ENCODE results near the gene GXYLT2.

DNA sequence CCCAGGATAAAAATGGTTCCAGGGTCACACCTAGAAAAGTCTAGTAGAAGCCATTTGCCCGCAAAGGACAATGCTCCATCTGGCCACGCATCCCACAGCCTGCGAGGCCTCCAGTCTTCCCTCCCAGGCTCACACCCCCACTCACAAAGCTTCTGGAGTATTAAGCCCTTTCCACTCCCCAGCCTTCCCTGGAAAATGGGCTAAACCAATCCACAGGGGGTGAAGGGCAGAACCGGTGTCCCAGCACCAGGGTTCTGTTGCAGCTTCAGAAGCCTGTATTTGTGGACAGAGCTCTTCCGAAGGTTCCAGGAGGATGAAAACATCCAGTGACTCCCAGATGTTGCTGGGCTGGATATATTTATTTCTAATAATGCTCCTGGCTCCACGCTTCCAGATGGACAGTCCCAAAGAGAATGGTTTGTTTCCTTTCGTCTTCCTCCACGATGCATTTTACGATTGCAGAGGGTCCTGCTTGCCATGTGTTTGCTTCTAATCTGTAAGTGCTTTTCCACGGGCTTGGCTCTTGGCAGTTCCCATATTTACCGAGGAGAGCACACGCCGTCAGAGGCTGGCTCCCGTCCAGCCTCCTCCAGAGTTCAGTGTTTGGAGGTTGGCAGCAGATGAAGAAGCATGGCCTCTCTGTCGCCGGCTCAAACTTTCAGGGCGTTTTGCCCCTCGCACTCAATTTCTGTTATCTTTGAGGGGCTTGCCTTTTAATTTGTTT, 367.7 kb upstream of the PROK2 start:
- PRO-cap, result unidirectional peak, plus-strand start at position 448 of the sequence; unidirectional peak, plus-strand start at position 602 of the sequence
- RAMPAGE, long total RNA, 3 experiments, result no peak in any of the 3 experiments

GRCh38 chr3:72271028-72271675, 486.2 kb upstream of the PROK2 start:
- PRO-cap, result no peak
- RAMPAGE, long total RNA, 3 experiments, result no peak in any of the 3 experiments

DNA sequence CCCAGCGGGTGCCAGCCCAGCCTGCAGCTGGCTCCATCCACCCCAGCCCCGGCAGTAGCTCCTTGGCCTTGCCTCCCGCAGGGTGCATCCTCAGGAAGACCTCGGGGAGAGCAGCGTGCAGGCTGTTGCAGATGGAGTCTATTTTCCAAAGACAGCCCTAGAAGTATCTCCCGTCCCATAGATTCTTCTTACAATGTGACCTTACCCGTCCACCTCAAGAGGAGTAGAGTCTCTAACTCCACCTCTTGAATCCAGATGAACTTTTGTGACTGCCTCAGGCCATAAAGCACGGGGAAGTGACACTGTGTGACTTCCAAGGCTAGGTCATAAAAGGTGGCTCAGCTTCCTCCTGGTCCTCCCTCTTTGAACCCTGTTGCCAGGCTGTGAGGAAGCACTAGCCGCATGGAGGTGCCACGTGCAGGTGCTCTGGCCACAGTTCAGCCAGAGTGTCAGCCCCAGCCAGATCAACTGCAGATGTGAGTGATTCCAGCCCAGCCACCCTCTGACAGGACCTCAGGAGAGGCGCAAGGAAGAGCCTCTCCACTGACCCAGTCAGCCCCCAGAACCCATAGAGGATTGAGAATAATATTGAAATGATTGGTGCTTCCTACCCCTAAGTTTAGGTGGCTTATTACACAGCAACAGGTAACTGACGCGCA, 531.4 kb downstream of the SHQ1 start:
- PRO-cap, result no peak
- RAMPAGE, long total RNA, 3 experiments, result no peak in any of the 3 experiments

GRCh38 chr3:72317389-72317989, 530.8 kb downstream of the SHQ1 start:
- PRO-cap, result no peak
- RAMPAGE, long total RNA, 3 experiments, result no peak in any of the 3 experiments

- PRO-cap, result no peak
- RAMPAGE, long total RNA, 3 experiments, result no peak in any of the 3 experiments
Measured at GRCh38 chr3:72405349-72406052, 442.7 kb downstream of the SHQ1 start.

DNA sequence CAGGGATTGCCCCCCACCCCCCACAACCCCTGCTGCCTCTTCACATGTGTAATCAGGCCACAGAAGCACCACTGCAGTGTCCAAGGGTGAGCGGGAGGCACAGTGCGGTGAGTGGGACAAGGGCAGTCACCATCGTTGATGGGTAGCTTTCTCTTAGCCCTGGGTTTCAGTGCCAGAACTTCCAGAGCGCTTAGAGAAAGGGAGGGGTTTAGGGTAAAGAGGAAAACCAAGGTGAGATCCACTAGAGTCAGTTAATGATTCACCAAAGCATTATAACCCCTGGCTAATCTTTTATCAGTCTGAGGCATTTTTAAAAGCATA, 94.8 kb downstream of the SHQ1 start:
- PRO-cap, result no peak
- RAMPAGE, long total RNA, 3 experiments, result no peak in any of the 3 experiments

- PRO-cap, result no peak
- RAMPAGE, long total RNA, 3 experiments, result no peak in any of the 3 experiments
Measured at GRCh38 chr3:72753780-72754102, 94.5 kb downstream of the SHQ1 start.

DNA sequence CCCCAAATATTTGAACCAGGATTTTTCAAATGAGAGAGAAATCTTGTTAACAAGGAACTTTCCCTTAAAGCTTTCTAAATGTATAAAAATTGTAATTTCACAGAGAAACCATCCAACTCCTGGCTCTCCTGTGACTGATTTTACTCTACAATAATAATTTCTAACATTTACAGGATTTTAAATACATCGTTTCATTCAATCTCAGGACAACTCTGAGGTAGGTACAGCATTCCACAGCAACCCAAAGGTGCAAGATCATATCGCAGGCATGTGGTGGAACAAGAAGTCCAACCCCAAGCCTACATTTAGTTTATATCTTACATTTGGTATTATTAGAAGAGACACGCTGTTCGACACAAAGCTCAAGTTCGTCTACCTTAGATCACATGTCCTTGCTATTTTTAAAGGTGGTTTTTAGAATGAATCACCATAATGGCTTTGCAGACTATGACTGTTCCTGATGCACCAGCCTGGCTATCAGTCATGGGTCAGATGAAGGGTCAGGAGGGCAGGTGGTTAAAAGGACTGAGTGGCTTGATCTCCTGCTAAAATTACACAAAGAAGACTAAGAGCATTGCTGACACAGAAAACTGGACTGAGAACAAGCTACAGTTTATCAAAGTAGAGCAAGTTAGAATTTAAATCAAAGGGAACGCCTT, 26.2 kb downstream of the SHQ1 start:
- PRO-cap, result no peak
- RAMPAGE, long total RNA, 3 experiments, result no peak in any of the 3 experiments

DNA sequence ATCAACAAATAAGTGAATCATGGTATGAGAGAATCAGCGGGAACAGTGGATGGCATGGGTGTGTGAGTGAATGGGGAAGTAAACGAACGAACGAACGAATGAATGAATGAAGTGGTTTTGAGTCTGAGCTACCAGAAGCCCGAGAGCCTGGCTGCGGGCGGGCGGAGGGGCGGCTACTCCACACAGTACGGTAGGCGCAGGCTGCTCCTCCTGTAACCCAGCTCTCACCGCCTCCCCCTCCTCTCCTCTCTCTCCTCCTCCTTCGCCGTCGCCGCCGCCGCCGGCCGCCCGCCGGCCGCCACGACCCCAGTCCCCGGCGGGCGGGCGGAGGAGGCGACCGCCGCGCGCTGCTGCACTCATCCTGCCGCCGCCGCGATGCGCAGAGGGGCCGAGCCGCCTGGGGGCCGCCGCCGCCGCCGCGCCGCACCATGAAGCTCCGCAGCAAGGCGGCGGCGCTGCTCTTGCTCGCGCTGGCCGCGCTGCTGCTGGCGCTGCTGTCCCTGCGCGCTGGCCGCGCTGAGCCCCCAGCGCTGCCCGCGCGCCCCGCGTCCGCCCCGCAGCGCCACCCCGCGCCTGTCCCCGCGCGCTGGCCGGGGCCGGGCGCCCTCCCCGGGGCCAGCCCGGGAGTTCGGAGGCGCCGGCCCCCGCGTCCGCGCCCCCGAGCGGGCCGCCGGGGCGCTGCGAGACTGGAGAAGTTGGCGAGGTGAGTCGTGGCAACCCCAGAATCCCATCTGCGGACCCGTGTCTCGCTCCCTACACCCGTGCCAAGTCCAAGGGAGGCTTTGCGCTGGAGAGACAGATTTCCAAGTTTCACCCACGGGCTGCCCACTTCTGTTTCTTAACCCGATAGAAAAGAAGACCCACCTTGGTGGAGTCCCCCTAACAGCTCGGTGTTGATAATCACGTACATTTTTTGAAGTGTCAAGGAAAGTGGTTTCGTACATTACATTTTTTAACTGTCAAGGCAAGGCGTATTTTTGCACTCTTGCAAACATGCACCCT, at the start of gene GXYLT2:
Gene GXYLT2, plus strand, starts transcription at position 241 of the 1,002 bp plus-strand sequence.
- PRO-cap, result unidirectional peak, plus-strand start at position 309 of the sequence; unidirectional peak, minus-strand start at position 729 of the sequence
- RAMPAGE, long total RNA, 3 experiments, result no peak in any of the 3 experiments

GRCh38 chr3:73041528-73042137, 19.8 kb upstream of the EBLN2 start:
- PRO-cap, result no peak
- RAMPAGE, long total RNA, 3 experiments, result no peak in any of the 3 experiments

GRCh38 chr3:73064710-73065753, 3.6 kb downstream of the EBLN2 start:
- PRO-cap, result no peak
- RAMPAGE, long total RNA, 3 experiments, result no peak in any of the 3 experiments

DNA sequence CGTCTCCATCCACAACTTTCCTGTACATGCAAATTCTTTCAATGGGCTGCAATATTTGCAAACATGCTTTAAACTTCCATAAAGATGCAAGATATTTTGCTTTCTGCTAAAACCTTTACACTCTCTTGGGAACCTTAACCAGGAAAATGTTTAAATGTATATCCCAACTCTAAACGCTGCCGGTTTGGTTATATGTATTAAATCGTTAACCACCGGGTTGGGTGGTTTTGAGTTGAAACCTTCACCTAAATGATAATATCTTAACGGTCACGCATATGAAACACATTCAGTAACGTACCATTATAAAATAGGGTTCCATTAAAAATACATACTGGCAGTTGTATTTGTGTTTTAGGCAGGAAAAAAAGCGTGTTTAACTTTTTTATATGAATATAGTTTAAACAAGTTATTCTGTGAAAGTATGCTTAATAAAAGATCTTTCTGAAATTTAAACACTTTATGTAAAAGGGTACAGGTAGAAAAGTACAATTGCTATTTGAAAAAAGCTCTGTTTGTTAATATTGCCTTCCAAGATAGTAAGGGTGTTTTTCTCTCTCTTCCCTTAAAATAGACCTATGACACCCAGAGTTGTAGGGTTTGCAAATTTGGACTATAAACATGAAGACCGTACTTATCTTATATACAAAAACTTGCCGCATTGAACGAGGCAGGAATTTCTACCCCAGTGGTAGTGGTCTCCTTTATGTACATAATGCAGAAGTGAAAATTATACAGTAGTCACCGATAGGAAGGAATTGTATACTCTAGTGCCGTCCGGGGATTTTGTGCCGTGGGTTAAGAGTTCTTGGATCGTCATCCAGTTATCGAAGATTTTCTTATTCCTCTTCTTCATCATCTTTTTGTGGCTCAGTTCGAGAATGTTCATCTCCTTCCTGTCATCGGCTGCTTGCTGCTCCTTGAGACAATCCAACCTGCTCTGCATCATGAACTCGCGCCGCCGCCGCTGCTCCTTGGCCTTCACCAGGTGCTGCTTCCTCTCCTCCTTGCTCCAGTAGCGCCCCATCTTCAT, 241.8 kb downstream of the PDZRN3 start:
- PRO-cap, result no peak
- RAMPAGE, long total RNA, 3 experiments, result no peak in any of the 3 experiments

DNA sequence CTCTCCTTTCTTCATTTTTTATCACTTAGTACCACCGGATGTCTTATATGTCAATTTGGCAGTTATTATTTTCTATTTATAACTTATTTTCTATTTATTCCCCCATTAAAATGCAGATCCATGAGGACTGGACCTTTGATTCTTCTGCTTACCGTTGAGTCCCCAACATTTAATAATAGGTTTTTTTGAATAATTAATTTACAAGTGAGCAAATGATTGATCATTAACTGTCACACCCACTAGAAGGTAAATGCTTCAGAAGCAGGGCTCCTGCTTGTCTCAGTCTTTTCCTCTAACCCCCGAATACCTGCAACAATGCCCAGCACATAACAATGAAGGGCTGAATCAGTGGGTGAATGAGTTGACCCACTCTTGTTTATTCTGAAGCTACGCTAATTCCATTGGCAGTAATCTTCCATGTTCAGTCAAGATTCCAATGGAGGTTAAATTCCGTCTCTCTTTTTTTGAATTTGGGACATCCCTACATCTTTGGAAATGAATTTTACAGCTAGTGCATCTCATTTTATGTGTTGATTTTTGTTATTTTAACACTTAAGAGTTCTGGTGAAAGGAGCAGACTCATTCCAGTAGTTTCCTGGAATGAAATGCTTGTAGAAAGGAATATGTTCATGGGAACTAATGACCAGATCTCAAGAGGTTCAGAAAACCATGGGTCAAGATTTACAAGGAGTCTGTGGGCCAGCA, 90.7 kb downstream of the PDZRN3 start:
- PRO-cap, result no peak
- RAMPAGE, long total RNA, 3 experiments, result no peak in any of the 3 experiments

GRCh38 chr3:73571196-73572032, 53.3 kb downstream of the PDZRN3 start:
- PRO-cap, result no peak
- RAMPAGE, long total RNA, 3 experiments, result start-site peak on the minus strand in 1 of 3 experiments, at chr3:73571611-73572042 at its widest, 8 reads per replicate

DNA sequence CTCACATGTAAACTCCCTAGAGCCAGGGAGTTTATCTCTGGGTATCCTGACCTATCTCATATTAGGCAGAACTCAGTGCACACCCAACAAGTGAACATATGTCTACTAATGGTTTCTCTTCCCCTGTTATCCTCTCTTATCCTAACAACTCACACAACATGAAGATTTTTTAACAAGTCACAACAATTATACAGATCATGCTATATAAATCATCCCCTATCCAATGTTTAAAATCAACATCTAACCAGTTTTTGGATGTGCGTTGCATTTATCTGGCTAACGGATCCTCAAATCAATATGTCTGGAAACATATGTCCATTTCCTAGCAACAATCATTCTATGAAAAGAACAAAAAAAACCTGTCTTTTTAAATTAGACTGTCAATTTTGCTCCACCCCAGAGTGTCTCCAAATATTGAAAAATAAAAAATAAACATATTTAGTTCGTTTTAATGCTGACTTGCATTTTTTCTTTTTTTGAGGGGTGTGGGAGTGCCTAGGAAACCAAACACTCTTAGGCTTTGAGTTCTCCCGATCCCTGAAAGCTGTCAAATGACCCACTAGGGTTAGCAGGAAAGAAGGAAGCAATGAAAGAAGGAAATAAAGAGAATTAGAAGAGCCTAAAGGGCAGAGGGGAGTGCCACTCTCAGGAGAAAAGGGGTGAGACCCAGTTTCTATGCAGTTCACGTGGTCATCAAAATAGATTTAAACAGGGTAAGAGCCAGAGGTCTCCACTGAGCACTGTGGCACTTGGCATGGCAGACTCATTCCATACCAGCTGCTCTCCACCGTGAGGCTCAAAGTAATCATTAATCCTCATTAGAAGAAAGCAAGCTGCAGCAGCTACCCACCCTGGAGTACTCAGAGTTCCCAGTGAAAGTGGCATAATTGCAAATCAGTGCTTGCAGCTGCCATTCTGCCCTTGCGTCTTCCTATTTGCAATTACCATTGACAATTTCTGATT, 32.6 kb downstream of the PDZRN3 start:
- PRO-cap, result no peak
- RAMPAGE, long total RNA, 3 experiments, result start-site peak on the minus strand in 1 of 3 experiments, centred at position 208 of the sequence, 8 reads per replicate

DNA sequence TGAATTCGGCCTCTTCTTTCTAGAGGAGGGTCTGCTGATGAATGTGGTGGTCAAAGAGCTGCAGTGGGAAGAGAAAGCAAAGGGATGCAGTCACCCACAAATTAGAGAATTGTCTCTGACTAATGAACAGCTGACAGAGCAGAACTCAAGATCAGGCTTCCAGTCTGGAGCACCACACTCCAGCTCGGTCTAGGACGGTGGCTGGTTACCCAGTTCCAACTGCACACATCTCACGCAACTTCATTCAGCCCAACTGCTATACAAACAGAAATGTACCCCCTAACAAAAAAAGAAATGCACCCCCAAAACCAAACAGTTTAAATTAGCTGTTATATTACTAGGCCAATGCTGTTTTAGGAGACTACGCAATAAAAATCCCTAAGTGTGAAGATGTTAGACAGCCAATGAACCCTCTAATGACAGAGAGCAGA, 16.7 kb downstream of the PDZRN3 start:
- PRO-cap, result no peak
- RAMPAGE, long total RNA, 3 experiments, result no peak in any of the 3 experiments

DNA sequence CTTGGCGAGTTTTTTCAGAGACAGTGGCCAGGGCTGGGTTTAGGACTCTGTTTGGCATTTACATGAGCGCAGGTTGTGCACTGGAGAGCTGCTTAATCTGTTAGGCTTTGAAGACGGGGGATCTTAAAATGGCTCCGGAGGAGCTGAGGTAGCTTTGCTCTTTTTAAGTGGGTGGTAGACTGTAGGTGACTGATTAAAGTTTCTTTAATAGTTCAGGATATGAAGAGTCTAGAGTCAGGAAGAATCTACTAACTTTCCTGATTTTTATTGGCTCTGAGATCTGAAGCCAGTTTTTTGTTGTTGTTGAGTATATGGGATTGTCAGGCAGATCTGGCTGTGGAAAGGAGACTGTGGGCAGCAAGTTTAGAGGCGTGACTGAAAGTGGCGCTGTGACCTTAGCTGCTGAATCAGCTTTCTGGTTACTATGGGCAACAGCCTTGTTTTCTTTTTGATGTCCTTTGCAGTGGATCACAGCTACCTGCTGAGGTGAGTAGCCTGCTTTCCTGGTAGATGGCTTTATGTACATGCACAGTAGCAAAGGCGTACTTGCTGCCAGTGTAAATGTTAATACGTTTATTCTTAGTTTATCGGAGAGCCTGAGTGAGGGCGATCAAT, 161.5 kb upstream of the FRG2C start:
- PRO-cap, result no peak
- RAMPAGE, long total RNA, 3 experiments, result no peak in any of the 3 experiments

GRCh38 chr3:77468179-77468410, 428.2 kb downstream of the ROBO2 start:
- PRO-cap, result no peak
- RAMPAGE, long total RNA, 3 experiments, result no peak in any of the 3 experiments

DNA sequence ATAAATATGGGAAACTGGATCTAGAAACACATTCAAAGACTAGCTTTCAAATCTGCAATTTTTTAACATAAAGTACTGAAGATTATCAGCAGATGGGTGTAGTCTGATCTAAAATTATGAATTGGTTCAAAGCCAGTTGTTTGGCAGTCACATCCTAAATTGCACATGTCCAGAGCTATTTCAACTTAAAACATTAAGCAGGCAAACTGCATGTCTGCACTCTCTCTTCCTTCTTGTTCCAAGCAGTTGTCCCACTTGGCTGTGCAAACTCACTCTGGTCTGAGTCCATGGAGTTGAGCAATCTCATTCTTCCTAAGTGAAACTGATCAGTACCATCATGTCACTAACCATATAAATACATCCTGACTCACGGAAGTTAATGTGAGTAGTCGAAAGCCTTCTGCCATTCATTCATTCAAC, 353.0 kb downstream of the ROBO1 start:
- PRO-cap, result no peak
- RAMPAGE, long total RNA, 3 experiments, result no peak in any of the 3 experiments

DNA sequence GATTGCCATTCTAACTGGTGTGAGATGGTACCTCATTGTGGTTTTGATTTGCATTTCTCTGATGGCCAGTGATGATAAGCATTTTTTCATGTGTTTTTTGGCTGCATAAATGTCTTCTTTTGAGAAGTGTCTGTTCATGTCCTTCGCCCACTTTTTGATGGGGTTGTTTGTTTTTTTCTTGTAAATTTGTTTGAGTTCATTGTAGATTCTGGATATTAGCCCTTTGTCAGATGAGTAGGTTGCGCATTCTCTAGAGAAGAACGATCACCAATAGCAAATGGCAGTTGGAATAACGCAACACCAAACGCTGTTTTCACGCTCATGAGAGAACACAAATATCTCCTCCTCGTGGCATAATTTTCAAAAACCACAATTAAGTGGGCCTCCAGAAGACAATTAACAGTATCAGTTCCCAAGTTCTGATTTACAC, 859.9 kb upstream of the ROBO1 start:
- PRO-cap, result no peak
- RAMPAGE, long total RNA, 3 experiments, result no peak in any of the 3 experiments